Parietal lobe (tissue), 2 donors: ENCODE measurements around a stretch of chr1.

- RAMPAGE, long total RNA = no peak
Measured at GRCh38 chr1:94299624-94299930, 62.2 kb upstream of the ARHGAP29 start.

- RAMPAGE, long total RNA = no peak
Measured at GRCh38 chr1:94355459-94355848, 62.7 kb upstream of the ABCD3 start.

GRCh38 chr1:94542164-94542843, 745 bp upstream of the F3 start:
- RAMPAGE, long total RNA = no peak

- RAMPAGE, long total RNA = no peak
Measured at GRCh38 chr1:94602250-94602944, 60.8 kb upstream of the F3 start.

GRCh38 chr1:94608021-94608796, 66.7 kb upstream of the F3 start:
- RAMPAGE, long total RNA = no peak

- RAMPAGE, long total RNA = no peak
Measured at GRCh38 chr1:94803419-94804204, 16.5 kb upstream of the SLC44A3 start.

GRCh38 chr1:94819207-94819643, 932 bp upstream of the SLC44A3 start:
- RAMPAGE, long total RNA = no peak

- RAMPAGE, long total RNA = no peak
Measured at GRCh38 chr1:94821632-94822308, 1.6 kb downstream of the SLC44A3 start.

- RAMPAGE, long total RNA = no peak
Measured at GRCh38 chr1:94855334-94855790, 35.2 kb downstream of the SLC44A3 start.

DNA sequence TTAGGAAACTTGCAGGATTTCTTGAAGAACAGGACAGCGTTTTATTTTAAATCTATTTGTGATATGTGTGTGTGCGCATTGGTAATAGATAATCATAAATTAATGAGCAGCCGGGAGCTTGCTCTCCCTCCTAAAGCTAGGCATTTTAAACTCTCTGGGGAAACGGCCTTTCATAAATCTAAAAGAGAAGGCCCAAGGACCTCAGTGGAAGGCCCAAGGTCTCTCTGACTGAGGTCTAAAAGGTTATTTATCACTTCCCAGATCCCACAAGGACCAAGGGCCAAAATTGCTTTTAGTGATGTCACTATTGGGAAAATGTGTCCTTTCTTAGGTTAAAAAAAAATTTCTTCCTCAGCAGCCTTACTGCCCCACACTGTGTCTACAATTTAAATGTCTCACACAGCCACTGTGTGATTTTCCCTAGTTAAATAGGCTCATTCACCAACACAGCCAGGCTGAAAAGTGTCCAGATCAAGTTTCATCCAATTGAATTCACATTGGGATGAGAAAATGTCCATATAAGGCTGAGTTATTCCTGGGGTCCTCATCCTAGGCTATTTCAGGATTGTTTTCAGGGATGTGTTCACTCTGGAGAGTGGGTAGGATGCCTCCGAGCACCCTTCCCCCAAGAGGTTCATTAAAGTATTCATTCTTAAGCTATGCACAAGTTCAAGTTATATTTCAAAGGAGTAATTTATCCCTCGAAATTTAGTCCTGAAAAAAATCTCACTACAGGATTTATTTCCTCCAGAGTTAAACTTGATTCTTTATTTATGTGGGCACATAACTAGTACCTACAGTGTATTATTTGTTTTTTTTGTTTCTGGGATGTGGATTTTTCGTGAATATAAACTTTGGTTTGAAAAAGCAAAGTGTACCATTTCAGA, 46.2 kb downstream of the SLC44A3 start:
- RAMPAGE, long total RNA = no peak

DNA sequence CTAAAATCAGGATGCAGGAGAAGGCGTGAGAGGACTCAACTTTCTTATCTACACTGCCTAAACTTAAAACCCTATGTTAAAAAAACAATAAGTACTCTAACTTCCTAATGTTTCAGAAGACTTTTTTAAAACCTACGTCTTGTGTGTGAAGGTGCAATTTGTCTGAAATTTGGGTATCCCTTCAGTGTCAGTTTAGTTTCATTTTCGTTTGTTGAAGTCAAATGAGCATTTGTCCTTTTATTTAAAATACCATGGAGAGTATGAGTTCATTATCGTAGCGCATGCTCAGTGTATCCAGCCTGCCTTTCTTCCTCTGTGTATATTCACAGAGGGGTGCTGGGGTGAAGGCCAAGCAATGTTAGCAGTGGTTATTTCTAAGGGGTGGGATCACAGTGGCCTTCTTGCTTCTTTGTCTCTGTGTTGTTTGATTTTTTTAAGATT, 43.3 kb downstream of the CNN3 start:
- RAMPAGE, long total RNA = no peak

- RAMPAGE, long total RNA = no peak
Measured at GRCh38 chr1:94922445-94923469, 4.2 kb downstream of the CNN3 start.

DNA sequence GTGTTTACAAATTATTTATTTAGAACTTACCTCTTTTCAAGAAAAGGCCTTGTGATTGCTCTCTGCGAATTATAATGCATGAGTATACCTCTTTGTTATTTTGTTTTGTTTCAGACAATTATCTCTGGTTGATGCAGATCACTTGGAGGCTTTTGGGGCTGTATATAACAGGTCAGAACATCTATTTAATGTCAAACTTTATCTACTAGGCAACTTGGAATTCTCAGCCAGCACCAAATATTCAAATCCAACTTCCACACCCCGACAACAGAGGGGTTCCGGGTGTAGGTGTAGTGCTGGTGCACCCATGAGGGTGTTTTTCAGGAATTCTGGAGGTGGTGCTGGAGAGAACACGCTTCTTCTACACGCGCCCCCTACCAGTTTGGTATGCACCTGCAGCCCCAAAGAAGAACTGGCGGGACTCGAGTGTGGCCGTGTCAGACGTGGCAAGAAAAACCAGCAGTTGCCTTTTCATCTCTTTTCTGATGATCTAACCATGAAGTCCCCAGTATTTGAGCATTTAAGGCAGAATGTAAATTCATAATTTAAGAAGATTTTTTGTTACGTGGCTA, 575 bp upstream of the TLCD4 start:
- RAMPAGE, long total RNA = no peak

DNA sequence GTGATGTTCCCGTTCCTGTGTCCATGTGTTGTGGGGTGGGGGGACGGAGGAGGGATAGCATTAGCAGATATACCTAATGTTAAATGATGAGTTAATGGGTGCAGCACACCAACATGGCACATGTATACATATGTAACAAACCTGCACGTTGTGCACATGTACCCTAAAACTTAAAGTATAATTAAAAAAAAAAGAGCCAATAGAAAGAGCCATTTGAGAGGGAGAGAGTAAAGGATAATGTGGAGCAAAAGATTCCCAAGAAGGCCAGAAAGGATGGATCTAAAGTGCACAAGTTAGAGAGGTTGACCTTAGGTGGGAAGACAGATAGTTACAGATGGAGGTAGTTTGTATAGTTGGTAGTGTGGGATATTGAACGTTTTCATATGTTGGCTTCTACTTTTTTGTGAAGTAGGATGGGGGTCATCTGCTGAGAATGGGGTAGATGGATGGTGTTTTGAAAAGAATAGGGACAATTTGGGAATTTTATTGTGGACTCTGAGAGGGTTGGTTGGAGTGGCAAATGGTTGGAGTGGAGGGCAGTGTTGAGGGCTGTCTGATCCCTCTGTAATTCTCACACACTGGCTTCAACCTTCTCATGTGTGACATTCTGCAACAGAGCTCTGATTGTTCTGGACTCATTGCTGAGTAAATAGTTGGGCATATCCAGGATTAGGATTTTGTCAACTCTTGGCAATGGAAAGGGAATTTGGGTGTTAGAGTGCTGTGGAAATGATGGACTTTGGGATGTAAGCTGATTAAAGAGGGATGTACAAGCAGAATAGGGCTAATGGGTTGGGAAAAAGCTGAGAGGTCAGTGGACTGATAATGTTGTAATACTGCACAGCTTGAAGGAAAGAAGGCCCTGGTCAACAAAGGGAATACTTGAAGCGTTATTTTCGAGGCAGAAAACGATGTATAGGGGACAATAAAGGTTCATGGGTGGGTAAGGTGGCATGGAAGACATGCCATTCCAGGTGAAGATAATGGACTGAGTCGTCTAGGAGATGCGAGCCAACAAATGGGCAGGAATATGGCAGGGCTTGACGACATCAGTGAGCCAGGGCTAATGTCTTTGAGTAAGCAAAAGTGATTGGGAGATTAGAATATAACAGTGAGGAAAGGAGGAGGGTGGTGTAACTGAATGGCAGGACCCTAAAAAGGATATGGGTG, 16.4 kb downstream of the TLCD4 start:
- RAMPAGE, long total RNA = no peak

GRCh38 chr1:95197776-95198518, 36.1 kb upstream of the RWDD3 start:
- RAMPAGE, long total RNA = no peak

DNA sequence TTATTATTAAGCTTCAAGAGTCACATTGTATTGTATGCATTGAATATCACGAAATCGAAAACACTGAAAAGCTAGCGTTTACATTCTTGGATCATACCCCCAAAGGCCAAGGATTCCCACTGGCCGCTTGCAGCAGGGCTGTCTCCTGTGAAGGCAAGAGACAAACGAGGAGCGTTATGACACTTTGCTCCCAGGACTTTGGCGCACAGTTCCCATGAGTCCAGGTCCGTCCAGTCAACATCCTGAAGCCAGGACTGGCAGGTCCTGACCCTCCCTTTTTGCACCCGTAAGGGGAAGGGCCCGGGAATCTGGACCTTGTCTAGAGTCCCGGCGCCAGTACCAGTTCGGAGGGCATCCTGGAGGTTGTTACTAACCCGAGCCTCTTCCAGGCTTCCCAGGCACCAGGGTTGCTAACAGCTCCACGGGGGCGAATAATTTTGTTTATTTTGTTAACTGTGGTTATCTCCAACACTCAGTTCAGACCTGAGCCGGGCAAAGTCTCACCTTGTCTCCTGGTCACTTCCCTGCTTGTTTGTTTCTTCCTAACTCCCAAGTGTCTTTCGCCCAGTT, 729 bp upstream of the RWDD3 start:
- RAMPAGE, long total RNA = no peak

DNA sequence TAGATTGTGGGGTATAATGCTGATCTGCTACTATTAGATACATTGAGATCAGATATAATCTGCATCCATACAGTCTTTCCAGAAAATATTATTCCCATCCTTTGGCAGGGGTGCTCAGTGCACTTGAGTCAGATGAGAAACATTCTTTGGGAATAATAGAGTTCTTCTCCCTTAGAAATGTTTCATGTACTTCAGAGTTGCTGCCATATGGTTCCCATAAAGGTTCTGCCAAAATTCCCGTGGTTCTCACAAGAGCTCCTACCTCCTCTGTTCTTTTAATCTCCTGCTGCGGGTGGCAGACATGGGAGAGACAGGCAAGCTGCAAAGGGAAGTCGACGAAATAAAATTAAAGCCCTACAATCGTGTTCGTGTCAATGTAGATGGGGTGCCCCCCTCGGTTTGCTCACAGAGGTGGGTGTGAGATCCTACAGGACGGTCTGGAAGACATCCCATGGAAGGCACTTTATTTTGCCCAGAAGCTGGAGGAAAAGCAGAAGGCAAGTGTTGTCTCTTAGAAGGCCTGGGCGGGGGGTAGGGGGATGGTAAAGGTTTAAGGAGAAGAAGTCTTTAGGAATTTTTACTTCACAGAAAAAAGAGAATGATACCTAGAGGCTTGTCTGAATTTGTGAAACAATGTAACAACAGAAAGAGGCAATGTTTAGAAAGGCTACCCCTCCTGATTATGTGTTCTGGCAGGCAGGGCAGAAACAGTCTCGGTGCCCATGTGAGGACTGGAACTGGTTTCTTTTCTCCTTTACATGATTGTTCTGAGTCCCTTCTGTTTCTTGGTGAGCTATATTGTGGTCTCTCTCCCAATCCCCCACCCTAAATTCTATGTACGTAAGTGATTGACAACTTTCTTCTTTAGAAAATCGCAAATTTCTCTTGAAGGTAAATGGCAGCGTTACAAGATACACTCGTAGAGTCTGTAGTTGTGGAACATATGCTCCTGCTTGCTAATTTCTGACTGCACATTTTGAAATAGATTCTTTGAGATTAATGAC, 276.2 kb downstream of the RWDD3 start:
- RAMPAGE, long total RNA = no peak

- RAMPAGE, long total RNA = no peak
Measured at GRCh38 chr1:96799381-96799882, 77.8 kb downstream of the PTBP2 start.

GRCh38 chr1:97129481-97130083, 408.0 kb downstream of the PTBP2 start:
- RAMPAGE, long total RNA = no peak

GRCh38 chr1:97137887-97138633, 416.5 kb downstream of the PTBP2 start:
- RAMPAGE, long total RNA = no peak